Parietal lobe (tissue), 2 donors: ENCODE results near the genes UROC1 and PRR23E.

DNA sequence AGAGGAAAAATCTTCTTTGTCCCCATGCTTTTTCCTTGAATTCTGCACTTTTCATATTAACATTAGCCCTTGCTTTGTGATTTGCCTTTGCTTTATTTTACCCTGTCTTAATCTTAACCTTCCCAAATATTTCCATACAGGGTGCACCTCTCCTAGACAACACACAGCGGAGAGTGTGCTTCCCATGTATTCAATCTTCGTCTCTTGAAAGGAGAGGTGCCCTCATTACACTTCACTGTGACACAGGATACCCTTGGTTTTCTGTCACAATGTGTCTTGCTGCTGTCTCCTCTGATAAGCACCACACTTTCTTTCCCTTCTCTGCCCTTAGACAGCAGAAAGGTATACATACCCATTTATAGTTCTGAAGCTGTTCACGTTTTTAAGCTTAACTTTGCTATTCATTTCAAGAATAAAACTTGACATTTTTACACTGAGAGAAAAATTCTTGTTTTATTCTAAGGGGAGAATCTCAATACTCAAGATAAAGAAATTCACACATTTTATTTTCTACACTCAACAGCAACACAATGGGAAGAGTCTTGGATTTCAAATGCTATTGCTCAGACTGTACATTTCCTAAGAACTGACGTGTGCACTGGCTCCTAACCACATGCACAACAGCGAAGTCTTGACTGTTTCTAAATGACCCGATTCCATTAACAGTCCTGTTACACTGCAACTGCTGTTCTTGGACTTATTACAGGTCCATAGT, 21.1 kb downstream of the ZXDC start:
- RAMPAGE, long total RNA = no peak

GRCh38 chr3:126517653-126518306, at the start of gene UROC1:
UROC1 (minus strand) TSS chr3:126517773.
- RAMPAGE, long total RNA = no peak

GRCh38 chr3:126947426-126947915, 35.4 kb upstream of the PLXNA1 start:
- RAMPAGE, long total RNA = no peak

GRCh38 chr3:127193026-127193431, at the start of gene PRR23E:
PRR23E (plus strand) TSS chr3:127193131.
- RAMPAGE, long total RNA = no peak

DNA sequence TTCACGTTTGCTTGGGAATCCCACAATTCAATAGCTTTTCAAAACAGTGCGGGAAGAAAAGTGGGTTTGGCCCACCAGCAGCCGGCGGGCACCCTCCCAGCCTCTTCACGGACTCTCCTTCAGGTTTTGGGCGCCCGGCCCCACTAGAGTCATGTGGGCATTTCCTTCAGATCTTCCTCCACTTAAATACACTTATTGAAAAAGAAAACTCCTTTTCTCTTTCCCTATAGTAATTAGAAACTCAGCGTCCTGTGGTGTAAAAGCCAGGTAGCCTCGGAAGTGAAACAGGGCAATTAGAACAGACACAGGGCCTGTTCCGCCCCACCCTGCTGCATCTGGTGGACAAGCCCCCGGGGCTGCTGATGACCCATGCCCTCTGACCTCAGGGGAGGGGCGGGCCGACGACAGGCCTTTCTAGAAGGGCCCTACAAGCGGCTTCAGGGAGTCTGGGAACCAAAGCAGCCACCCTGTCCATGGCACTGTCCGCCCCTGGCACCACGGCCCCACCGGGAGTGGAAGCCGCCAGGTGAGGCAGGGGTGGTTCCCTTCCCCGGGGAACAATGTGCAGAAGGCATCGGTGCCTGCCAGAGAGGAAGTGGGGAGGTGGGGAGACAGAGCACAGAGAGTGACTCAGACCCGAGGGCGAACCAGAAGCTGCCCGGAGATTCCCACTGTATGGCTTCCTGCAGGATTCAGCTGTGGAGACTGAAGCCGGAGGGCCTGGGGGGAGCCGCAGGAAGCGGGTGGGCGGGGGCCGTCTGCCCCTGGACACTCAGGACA, 134.2 kb downstream of the TPRA1 start:
- RAMPAGE, long total RNA = no peak

GRCh38 chr3:127546888-127547257, 43.7 kb downstream of the TPRA1 start:
- RAMPAGE, long total RNA = no peak

DNA sequence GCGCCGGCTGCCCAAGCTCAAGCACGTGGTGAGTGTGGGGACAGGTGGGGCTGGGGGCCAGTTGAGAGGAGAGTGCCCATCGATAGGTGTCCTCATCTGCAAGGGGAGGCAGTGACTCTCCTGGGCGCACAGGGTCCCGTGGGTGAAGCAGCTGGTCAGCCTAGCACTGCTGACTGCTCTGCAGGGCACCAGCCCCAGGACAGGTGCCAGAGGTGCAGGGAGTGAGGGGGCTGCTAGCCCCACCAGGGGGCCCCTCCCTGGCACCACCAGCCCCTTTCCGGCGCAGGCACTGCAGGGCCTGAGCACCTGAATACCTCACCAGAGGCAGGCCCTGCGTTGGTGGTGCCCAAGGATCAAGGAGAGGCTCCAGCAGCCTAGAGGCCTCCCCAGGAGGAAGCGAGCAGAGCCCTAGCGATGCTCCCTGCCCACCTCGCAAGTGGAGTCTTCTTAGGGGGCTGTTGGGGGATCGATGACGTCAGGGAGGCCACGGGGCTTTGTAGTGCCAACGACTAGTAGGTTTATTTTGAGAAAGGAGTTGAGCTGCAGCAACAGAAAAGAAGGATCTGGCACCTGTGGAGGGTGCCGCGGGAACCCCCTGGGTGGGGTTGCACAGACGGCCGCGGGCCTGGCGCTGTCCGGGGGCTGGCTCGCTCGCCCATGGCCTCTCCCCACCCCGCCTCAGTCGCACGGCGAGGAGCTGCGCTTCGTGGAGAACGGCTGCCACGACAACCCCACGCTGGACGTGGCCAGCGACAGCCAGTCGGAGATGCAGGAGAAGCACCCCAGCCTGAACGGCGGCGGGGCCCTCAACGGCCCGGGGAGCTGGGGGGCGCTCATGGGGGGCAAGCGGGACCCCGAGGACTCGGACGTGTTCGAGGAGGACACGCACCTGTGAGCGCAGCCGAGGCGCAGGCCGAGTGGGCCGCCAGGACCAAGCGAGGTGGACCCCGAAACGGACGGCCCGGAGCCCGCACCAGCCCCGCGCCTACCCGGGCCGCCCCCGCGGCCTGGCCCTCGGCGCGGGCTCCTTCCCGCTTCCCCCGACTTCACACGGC, 839 bp upstream of the ABTB1 start:
- RAMPAGE, long total RNA = no peak

DNA sequence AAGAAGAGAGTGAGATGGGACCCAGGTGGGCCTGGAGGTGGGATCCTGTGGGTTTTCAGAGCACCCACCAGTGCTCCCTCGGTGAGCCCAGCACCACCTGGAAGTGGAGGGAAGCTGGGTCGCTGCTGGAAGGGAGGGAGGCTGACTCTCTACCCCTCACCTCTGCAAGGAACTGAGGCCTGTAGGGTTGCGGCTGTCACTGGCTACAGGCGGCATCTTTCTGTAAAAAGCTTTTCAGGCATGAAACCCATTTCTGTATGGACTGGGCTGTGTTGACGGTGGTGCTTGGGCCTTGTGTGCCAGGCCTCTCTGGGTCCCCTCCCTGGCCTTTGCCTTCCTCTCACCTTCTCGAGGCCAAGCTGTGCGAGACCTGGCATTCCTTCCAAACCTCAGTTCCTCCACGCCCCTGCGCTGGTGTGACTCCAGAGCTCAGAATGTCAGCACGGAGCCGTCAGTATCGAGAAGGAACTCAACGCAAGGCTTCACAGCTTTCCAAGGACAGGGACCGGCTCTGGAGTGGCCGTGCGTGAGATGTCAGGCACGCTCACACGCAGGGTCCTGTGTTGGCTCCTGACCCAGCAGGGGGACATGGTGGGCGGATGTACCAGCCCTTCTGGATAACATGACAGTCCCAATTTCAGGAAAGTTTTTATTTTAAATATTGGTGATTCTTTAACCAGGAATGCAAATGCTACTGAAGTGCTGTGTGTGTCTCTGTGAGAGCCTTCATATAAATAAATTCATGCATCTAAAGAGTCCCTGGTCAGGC, 16.7 kb downstream of the ABTB1 start:
- RAMPAGE, long total RNA = no peak

GRCh38 chr3:128052803-128053091, 510 bp downstream of the SEC61A1 start:
- RAMPAGE, long total RNA = no peak

DNA sequence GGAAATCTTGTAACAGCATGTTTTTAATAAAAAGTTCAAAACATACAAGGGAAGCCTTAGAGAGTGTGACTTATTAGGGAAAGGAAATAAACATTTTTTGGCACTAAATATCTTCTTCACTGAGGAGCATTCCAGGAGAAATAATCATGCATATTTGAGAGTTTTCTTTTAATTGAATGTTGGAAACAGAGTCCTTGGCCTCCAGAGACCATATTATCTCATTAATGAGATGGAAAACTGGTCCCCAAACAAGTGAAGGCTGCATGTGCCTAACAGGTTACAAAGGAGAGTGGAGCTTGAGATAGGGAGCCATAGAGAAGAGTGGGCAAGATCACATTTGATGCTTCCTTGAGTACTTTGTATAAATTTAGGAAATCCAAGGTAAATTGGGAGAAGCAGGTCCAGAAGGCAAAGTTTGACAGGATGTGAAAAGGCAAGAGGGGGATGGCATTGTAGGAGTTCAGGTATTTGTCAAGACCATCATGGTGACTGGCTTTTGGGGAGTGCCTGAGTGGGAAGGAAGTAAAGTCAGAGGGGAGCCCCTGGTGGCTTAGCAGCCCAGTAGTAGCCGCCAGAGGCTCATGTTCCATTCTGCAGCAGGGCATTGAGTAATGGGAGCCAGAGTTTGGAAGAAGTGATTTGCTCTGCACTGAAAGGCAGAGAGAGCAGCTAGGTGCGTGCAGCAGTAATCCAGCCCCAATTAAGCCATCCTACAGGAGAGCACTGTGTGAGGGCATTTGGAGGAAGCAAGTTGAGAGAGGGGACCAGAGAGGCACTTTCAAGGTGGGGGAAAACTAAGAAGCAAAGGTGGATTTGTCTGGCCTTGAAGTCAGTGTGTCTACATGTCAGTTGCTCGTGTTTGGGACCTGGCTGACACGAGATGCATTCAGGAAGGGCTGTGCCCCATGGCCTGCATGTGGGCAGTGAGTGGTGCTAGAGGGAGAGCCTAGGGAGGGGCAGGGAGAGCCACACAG, 9.4 kb downstream of the SEC61A1 start:
- RAMPAGE, long total RNA = no peak

DNA sequence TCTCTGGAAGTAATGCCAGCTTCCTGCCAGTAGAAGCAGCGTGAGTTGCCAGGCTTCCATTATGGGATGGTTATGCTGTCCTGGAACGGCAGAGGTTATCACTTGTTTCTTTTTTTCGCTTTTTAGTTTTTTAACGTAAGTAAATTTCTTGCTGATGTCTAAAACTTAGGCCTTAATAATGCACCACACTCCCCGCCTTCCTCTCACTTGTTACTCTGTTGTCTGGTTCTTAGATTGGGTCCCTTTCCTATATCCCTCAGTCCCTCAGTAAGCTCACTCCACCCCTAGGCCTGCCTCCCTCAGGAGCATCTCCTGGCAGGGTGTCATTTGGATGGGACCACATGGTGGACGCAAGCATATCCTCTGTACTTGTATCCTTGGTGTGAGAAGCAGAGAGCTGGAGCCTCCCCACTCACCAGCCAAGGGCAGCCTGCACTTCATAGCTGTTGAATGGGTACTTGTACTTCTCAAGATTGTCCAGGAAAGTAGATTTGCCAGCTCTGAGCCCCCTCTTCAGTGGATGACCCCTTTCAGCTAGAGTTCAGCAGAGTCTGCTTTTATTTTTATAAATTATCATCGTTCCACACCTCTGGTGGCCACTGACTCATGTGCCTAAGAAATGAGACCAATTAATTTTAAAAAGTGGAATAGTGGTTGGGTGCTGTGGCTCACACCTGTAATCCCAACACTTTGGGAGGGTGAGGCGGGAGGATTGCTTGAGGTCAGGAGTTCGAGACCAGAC, 11.6 kb downstream of the SEC61A1 start:
- RAMPAGE, long total RNA = no peak

GRCh38 chr3:128071994-128072946, 20.0 kb downstream of the SEC61A1 start:
- RAMPAGE, long total RNA = no peak

DNA sequence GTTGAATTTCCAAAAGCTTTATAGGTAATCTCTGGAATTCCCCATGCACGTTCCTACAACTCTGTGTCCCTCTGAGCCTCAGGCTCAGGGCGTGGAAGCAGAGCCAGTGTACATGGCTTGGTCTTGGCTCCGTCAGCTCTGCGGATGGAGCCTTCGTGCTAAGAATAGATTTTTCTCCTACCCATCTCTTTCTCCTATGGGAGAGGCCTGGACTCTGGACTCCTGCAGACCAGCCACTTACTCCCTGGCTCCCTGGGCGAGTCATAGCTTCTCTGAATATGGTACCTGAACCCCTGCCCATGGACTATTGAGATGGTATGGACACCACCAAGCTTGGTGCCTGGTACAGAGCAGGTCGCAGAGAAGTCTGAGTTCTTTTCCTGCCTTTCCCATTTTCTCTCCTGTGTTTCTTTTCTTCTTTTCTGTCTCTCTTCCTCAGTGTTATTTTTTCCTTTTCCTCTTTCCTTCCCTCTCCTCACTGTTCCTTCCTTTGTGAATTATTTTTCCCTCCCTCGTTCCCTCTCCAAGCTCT, 100.0 kb downstream of the EEFSEC start:
- RAMPAGE, long total RNA = no peak

- RAMPAGE, long total RNA = no peak
These were observed 12.5 kb upstream of the DNAJB8 start for GRCh38 chr3:128478973-128479728.

DNA sequence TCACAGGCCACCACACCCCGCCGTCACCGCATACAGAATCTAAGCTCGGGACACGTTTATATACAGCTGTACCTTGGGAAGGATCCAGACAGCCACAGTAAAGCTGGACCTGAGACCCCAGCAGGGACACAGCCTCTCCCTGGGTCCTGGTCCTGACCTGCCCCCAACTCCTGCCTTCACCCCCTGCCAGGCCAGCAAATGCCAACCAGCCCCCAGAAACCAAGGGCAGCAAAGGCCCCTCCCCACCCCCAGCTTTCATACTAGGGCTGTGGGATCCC, 13.0 kb upstream of the DNAJB8 start:
- RAMPAGE, long total RNA = no peak

GRCh38 chr3:128573812-128574289, 76.8 kb downstream of the RPN1 start:
- RAMPAGE, long total RNA = no peak

- RAMPAGE, long total RNA = no peak
These were observed 31.4 kb downstream of the RAB7A start for GRCh38 chr3:128757185-128757885.

- RAMPAGE, long total RNA = no peak
These were observed 40.2 kb downstream of the RAB7A start for GRCh38 chr3:128766061-128766631.

DNA sequence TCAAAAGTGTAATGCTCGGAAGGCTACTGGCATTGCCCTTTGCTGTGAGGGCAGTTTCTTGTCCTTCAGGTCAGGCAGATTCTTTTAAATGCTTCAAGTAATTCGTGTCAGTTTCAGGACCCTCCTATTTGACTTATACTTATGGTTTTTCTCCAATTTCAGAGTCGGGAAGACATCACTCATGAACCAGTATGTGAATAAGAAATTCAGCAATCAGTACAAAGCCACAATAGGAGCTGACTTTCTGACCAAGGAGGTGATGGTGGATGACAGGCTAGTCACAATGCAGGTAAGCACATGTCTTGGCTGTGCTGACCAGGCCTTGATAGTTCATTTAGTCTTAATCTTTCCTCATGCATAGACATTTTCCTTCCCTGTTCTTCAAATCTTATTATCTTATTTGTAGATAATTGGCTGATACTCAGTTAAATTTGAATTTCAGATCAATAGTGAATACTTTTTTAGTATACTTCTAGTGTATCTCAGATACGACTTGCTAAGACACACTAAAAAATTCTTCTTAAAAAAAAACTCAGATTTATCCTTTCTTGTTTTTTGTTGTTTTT, 71.9 kb downstream of the RAB7A start:
- RAMPAGE, long total RNA = no peak

DNA sequence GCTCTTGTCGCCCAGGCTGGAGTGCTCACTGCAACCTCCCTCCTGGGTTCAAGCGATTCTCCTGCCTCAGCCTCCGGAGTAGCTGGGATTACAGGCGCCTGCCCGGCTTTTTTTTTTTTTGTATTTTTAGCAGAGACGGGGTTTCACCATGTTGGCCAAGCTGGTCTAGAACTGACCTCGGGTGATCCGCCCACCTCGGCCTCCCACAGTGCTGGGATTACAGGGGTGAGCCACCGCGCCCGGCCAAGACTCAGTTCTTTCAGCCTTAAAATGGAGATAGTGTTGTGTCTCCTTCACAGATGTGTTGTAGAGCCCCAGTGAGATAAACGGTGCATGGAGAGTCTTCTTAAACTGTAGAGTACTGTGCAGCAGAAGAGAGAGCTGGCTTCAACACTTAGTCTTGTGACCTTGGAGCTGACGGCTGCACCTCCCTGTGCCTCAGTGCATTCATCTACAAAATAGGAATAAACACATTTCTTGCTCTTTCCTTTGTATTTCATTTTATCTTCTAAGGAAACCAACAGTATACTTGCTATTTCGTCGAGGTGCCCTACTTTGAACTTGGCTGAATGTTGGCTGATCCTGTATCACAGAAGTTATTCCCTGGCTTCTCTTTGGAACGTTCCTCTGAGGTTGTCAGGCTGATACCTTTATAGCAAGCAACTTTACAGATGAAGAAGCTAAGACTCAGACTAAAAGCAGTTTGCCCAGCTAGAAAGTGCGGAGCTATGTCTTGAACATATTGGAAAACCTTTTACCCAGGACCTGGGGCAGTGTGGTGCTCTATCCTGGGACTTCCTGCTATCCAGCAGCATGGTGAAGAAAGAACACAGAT, 1.2 kb downstream of the ACAD9 start:
- RAMPAGE, long total RNA = no peak